Natural killer cell (primary cell): Measurements from ENCODE around the gene PIGH.

- PRO-cap: bidirectional peak, plus-strand start at chr14:64504118, minus-strand start at chr14:64504220
Observed at GRCh38 chr14:64504014-64504497, 418 bp upstream of the ZBTB25 start.

GRCh38 chr14:64514837-64515401 lies 10.3 kb downstream of the ZBTB1 start:
- PRO-cap: no peak

DNA sequence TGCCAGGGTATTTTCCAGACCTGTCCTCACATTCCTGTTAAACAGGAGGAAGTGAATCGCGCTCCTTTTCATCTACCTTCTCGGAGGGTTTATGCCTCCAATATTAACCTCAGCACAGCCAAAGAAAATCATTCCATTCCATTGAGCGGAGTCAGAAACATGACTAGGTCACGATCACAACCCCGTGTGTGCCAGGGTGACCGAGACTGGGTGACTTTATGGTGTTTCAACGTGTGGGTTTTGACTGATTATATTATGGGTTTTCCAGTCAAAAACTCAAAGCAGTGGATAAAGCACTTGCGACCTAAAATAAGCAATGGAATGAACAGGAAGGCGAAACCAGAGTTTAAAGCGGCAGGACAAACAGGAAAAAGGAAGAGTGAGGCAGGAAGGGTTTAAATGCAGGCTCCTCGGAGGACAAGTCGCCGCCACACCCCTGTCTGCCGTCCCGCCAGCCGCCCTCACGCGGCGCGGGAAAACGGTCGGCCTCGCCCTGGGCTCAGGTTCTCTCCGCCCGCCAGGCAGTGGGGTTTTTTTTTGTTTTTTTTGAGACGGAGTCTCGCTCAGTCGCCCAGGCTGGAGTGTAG lies 1.3 kb upstream of the HSPA2 start:
- PRO-cap: no peak

DNA sequence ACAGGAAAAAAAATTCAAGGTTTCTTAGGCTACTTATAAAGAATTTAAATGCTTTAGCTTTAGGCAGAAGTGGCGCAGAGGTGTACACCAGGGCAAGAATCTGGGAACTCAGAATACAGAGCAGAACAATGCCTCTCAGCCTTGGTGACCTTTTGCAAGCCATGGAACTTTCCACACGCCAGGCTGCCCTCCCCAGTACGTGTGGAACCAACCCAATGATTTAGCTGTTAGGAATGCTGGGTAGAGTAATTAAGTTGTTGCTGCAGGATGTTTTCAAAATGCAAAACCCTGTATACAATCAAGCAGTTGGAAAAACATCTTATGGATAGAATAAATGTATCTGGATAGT lies 19.3 kb downstream of the PPP1R36 start:
- PRO-cap: no peak

DNA sequence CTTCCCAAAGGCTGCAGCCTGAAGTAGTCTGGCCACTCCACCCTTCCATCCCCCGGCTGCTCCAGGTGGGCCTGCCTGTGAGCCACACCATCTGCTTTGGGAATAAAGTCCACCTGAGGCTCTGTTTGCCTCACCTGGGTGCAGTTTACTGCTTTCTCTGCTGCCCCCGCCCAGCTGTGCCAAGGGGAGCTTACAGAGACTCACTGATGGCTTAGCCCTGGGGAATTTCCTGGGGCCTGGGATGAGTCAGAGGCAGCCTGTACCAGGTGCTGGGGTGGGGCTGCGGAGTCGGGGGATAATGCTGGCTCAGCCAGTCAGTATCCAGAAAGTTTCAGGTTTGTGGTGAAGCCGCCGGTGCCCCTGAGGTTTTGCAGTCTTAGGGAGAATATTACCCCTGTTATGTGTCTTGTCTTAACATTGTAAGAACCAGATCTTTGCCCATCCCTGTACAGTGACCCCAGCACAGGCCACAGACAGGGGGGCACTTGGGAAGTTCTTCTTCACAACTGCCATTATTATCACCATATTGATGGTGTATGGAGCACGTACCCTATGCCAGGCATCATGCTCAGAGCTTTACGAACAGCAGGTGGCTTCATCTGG lies 22.4 kb downstream of the PLEKHG3 start:
- PRO-cap: no peak

DNA sequence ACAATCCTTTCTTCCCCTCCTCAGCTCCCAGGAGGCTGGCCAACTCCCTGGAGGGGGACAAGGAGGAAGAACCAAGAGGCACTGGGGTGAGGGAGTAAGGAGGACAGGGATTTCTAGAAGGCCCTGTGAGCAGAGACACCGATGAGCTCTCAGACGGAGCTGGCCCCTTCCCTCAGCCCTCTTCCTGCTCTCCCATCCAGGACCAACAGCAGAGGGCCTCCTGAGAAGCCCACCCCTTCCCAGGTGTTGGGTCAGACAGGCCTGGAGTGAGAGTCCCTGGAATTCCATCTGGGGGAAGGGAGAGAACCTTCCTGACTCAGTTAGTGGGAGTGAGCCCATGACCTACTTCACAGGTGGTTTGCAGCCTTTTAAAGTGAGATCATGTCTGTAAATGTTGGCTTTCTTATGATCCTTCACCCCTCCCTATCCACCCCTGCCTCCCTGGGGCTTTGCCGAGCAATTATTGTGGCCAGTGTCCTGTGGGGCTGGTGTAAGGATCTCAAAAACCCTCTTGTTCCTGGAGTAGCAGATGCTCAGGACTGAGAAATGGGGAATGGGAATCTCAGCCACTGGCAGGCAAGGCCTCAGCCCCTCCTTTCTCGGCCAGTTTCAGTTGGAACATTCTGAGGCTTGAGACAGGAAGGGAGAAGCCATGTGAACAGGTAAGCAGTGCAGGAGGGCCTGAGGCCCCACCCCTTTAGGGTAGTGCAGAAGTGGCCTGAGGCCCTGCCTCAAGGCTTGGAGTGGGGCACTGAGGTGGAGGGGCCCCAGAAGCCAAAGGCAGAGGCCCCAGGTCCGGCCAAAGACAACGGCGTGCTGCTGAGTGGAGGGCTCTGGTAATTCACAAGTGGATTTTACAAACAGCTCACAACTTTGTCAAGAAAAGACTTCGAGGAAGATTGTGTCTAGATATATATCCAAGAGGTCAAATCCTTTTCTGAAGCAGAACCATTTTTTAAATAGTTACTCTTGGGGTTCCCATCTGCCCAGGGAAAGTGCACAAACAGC lies 53.8 kb downstream of the PLEKHG3 start:
- PRO-cap: no peak

GRCh38 chr14:64762079-64763109 lies 58.2 kb downstream of the PLEKHG3 start:
- PRO-cap: no peak

DNA sequence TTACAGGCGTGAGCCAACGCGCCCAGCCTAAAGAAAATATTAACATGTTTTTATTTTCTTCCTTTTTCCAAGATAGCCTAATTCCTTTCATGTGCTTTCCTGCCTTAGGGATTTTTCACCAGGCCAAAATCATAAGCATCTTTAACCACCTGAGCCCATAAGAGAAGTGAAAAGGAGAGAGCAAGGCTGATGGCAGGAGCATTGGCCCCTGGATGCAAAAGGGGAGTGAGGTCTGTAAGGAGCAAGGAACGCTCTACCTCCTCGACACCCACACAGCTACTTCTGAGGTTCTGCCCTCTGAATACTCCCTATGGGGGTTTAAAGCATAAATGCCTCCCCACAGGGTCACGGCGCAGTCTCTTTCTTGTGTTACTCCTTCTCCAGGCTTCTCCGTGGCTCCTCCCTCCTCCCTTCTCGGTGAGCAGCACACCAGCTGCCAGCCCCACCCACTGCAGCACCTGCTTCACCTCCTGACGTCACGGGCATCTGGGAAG lies 67.4 kb downstream of the SPTB start:
- PRO-cap: no peak

- PRO-cap: no peak
Observed at GRCh38 chr14:64826698-64827251, 52.9 kb downstream of the SPTB start.

- PRO-cap: no peak
Observed at GRCh38 chr14:65044405-65045021, 57.8 kb downstream of the MAX start.

GRCh38 chr14:65104882-65105188 lies 2.5 kb upstream of the MAX start:
- PRO-cap: no peak

GRCh38 chr14:65231288-65232198 lies 129.2 kb upstream of the MAX start:
- PRO-cap: no peak

DNA sequence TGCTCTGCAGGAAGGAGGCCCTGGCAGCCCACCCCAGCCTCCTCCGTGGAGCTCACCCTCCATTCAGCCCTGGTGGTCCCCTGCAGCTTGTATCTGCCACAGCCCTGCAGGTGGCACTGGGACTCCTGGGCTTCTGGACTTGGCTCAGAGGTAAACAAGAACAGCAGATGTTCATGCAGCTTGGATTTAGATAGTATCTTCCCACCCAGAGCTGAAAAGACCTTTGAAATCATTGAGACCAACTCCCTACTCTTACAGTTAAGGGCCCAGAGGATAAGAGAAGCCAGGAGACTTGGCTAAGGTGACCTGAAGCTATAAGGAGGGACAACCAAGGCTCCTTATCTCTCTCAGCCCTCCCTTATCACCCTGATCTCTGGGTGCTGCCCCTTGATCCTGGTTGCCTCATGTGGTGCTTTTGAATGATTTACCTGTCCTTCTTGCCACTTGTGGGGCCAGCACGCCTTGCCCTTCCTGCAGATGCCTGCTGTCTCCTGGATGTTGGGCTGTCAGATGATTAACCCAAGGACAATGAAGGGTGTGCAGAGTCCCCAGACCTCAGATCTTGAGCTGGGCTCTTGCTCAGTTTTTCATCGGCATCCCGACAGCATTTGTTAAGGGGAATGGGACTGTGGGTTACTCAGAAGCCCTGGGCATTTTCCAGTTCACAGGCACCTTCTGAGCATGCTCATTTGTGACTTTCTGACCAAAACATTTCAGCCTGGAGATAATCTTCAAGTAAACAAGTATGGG lies 153.8 kb upstream of the MAX start:
- PRO-cap: no peak

DNA sequence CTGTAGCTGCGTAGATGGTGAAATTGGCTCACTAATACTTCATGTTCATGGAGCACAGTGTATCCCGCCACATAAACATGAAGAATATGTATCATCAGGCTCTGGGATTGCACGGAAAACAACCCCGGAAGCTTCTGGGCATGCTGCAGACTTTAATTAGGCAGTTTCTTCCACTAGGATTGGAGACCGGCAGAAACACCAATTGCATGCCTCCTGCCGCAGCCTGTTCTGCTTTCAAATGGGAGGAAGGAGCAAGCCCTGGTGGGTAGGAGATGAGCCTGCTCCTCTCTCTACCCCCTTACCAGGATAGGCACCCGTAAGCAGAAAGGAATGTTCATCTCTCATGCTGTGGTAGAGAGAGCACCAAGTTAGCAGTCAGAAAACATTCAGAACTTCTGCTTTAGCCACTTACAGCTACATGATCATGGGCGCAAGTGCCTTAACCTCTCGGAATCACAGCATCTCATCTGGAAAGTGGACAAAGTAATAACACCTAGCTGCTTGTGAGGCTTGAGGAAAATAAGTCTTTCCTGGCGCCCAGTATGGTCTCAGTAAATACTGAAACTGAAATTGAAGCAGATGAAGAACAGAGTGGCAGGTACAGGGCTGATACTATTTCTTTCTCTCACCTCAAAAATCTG lies 129.9 kb upstream of the FUT8 start:
- PRO-cap: no peak

- PRO-cap: no peak
Observed at GRCh38 chr14:65495536-65495969, 83.0 kb downstream of the FUT8 start.

GRCh38 chr14:65564696-65565124 lies 152.2 kb downstream of the FUT8 start:
- PRO-cap: no peak

DNA sequence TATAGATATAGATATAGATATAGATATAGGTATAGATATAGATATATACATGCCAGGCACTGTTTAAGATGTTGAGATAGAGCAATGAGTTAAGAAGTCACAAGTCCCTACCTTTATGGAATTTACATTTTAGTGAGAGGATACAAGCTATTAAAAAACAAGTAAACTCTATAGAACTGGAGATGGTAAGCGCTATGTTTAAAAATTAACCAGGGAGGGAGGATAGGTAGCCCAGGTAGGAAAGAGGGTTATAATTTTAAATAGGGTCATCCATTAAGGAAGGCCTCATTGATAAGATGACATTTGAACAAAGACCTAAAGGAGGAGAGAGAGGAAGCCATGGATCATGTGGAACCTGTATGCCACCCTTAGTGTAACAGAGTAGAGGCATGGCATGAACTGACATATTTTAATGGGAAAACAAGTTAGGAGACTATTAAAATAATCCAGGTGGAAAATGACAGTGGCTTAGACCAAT lies 333.1 kb downstream of the GPHN start:
- PRO-cap: no peak

DNA sequence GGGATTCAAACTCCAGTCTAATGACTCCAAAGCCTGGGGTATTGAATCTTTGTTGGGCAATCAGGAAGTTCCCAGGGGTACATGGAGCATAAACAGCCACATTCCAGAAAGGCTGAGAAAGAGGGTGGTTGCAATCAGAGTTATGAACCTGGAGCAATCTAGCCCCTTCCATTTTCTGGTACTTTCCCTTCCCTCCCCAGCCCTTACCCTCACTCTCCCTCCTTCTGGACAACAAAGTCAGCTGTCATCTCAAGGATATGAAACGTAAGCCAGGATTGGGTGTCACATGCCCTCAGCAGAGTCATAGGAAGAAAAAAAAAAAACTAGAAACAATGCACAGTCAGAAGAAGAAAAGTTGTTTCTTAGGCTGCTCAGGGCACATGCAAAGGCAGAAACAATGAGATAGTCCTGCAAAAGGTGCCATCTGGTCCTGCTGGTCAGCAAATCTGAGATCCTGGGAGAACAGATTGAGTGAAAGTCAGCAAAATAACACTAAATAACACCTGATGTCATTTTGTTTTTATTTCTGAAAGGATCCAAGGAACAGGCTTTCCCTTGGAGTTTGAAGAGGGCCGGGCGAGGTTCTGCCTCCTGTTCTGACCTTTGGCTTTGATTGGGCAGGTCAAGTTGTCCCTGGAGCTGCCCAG lies 27.1 kb downstream of the TMEM229B start:
- PRO-cap: no peak

GRCh38 chr14:67567486-67568290 lies 32.4 kb downstream of the PIGH start:
- PRO-cap: no peak

DNA sequence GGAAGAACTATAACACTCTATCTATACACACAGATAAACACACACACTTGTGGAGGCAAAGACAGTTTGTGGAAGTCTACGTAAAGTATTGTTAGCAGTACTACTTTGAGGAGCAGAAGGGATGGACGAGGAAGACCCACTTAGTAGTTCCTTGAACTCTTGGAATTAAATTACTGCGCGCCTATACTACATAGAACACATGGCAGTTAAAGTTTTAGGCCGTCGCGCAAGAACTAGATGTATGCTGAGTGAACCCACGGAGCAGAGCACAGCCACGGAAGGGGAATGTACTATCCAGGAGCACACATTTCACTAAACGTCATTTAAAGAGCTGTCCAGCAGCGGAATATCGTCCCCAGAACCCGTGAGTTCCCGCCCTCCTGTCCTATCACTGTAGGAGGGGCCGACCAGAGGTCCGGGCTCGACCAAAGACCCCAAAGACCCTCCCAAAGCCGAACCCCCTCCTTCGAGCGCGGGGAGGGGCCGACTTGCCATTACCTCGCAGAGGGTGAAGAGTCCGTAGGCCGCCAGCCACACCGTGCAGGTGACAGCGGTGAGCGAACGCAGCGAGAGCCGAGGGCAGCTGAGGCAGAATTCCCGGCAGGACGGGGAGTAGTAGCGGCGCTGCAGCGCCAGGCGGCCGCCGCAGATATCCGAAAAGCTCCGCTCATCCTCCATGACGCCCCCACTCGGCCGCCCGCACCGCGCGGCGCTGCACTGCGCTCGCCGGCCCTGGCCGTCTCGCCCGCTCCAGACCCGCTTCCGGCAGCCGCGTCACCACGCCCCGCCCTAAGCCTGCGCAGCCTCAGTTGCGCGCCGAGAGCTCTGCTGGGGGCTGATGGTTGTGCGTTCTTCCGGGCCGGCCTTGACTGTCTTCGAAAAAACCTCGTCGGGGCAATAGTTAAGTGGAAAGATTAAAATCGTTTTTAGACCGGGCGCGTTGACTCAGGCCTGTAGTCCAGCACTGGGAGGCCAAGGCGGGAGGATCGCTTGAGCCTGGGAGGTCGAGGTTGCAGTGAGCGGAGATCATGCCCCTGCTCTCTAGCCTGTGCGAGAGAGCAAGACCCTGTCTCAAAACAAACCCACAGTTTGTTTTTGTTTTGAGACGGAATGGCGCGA lies at the start of gene PIGH:
TSS of gene PIGH (minus strand) at position 743 of the 1,119 bp plus-strand sequence.
- PRO-cap: bidirectional peak, plus-strand start at position 819 of the sequence, minus-strand start at position 736 of the sequence